Cardiac ventricle fibroblast (primary cell): ENCODE measurements around a stretch of chr22.

GRCh38 chr22:46377170-46377771 is 41.8 kb downstream of the TRMU start:
- RAMPAGE, long total RNA = no peak

DNA sequence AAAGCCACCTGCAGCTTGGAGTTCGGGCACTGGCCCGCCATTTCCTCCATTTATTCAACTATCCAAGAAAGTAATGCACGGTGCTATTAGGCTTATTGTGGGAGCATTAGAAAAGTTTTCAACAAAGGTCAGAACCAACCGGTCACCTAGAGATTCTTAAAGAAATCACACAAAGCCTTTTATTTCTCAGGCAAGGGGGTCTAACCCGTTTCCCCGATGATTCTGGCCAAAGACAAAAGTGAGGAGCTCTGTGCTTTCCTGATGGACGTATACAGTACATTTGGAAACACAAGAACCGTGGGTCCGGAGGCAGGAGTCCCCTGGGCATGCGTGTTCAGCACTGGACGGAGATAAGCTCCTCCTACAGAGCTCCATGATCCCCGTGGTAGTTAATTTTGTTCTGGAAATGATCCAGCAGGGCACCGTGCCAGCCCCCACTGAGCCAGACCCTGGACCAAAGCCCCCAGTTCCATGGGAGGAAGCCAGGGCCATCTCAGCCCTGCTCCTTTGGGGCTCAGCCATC is 83.2 kb downstream of the TRMU start:
- RAMPAGE, long total RNA = no peak

DNA sequence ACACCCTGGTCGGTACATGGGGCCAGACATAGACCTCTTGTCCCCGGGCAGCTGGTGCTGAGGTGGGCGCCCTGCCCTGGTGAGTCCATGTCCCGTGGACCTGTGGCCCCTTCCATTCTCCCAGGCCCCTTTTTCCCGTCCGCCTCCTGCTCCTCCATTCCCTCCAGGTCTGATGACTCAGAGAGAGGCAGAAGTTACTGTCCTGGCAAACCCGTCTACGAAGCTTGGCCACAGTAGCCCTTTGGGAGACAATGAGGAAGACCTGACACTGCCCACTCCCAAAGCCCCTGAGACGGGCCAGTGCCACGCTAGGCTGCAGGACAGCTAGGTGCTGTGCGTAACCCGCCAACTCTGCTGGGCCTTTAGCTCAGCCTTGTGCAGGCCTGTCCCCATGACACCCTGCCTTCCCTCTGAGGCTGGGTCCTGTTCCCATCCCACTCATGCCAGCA is 11.4 kb downstream of the CELSR1 start:
- RAMPAGE, long total RNA = no peak

- RAMPAGE, long total RNA = no peak
Observed at GRCh38 chr22:46547185-46547798, 9.9 kb upstream of the CELSR1 start.

DNA sequence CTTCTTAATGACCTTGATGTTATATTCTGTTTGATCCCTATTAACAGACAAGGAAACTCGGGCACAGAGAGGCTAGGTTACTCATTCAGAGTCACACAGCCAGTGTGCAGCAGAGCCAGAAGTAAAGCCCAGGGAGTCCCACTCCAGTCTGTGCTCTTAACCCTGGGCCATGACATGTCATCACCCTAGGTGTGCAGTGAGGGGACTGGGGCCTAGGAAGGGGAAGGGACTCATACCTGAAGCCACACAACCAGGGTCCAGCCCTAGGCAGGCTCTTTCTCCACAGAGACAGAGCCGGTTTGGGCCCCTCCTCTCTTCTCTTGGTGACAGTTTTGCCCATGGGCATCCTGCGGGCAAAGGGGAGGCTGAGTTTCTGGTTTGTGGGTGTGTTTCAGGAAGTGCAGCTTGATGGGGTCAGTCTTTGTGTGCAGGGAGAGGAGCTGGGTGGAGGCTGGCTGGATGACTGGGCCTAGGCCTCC is 23.1 kb upstream of the CELSR1 start:
- RAMPAGE, long total RNA = no peak

DNA sequence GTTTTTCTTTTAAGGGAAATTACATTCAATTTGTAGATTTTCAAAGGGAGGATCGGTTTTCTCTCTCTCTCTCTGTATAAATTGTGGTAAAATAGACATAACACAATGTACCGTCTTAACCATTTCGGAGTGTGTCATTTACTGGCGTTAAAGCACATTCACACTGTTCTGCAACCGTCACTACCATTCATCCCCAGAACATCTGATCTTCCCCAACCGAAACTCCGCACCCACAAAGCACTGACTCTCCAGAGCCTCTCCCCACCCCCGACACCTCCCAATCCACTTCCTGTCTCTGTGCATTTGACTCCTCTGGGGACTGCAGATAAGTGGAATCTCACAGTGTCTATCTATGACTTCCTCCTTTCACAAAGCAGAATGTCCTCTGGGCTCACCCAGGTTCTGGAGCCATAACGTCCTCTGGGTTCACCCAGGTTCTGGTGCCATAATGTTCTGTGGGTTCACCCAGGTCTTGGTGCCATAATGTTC is 15.8 kb upstream of the GRAMD4 start:
- RAMPAGE, long total RNA = no peak

DNA sequence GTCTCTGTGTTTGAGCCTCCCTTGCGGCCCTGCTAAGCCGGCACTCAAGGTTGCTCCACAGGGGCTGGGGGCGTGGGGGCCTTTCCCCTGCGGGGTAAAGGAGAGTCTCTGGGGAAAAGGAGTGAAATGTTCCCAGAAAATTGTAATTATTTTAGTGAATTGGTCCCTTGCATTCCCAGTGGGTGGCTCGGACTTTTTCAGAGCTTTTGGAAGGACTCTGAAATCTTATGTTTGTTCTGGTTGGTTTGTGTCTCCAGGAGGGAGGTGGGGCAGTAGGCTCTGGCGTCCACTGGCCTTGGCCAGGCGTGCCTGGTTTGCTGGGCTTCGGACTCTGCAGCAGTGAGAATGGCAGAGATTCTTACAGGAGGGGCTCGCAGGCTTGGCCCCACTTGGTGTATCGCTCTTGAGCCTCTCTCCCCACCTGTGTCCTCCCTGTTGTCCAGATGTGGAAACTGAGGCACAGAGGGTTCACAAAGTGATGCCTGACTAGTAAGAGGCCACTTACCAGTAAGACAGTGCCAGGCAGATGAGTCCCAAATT is 18.0 kb downstream of the GRAMD4 start:
- RAMPAGE, long total RNA = no peak

DNA sequence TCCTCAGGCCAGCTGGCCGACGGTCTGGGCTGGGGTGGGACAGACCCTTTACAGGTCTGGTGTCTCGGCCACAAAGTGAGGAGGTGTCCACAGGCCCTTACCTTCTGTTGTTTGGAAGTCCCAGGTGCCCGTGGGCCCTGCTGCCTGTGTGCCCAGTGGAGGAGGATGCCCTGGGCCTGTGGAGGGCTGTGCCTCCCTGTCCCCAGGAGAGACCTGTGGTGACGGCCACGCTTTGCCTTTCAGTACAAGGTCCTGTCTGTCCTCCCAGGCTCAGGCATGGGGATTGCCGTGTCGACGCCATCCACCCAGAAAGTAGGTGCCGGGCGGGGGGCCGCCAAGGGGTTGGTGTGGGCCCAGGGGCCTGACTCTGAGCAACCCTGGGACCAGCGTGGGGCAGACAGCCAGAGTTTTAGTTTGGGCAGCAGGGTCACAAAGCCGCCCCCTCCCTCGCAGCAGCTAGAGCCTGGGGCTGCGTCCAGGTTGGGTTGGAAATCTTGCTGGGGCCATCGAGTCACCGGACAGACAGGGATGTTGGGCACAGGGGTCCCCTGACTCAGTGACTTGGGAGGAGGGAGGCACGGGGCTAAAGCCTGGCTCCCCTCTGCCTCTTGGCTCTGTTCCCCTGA is 56.3 kb downstream of the GRAMD4 start:
- RAMPAGE, long total RNA = no peak

- RAMPAGE, long total RNA = no peak
Observed at GRCh38 chr22:46742817-46743286, 4.8 kb upstream of the CERK start.

GRCh38 chr22:46940456-46941081 is 178.1 kb downstream of the TBC1D22A start:
- RAMPAGE, long total RNA = no peak

- RAMPAGE, long total RNA = no peak
Observed at GRCh38 chr22:46971176-46971919, 208.9 kb downstream of the TBC1D22A start.

DNA sequence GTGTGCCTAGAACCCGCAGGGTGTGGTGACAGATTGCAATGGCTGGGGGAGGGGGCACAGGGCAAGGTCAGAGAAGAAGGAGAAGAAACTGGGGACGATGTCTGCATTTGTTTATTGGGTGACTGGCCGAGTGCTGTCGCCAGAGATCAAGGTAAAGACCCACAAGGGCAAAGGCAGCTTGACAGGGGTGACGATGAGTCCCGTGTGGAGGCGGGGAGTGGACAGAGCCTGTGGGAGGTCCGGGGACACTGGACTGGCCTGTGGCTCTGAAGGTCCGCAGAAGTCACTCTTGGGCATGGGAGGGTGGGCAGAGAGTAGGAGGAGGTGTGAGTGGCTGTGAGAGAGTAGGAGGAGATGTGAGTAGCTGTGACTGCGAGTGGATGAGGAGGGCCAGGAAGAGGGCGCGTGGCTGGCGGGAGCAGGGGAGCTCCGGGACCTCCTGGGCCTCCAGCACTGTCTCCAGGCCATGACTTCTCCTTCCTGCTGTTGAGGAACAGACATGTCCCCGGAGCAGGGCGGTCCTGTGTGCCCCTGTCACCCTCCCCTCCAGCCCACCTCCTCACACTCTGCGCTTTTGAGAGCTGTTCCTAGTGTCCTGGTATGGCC is 391.3 kb downstream of the TBC1D22A start:
- RAMPAGE, long total RNA = no peak

DNA sequence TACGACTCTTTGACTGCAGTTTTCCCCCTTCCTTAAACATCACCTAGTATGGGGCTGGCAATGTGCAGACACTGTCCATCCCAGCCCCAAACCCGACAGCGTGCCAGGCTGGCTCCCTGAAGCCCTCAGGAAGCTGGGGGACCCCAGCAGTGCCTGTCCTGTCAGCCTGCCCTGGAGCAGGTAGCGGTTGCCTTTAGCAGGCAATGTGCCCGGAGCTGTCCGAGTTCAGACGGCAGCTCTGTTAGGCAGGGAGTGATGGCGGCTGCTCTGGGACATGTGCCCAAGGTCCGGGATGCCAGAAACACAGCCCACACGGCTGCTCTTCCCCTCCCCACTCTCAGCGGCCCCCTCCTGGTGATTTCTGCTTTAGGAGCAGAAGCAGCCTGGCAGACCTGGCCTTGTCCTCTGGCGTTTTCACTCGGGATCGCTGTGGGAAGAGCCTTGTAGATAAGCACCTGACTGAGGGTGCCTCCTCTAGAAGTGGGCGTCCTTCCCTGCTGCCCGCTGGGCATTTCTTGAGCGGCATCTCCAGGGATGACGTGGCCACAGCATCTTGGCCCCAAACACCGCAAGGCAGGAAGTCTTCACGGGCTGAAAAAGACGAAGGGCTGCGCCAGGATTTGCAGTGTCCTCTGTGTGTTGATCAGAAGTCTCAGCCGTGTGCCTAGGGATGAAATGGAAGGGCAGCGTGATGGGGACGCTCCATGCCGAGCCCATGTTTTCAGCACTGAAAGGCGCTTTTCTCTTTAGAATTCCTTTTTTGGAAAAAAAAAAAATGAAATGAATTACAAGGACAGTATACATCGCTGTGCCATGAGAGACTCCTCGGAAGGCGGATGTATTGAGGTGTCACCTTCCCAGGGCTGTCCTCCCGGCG is 392.2 kb downstream of the TBC1D22A start:
- RAMPAGE, long total RNA = no peak

- RAMPAGE, long total RNA = no peak
Observed at GRCh38 chr22:47198892-47199794, 436.7 kb downstream of the TBC1D22A start.

GRCh38 chr22:48263558-48263757 is 225.9 kb upstream of the TAFA5 start:
- RAMPAGE, long total RNA = no peak

GRCh38 chr22:48357150-48357631 is 132.2 kb upstream of the TAFA5 start:
- RAMPAGE, long total RNA = no peak

DNA sequence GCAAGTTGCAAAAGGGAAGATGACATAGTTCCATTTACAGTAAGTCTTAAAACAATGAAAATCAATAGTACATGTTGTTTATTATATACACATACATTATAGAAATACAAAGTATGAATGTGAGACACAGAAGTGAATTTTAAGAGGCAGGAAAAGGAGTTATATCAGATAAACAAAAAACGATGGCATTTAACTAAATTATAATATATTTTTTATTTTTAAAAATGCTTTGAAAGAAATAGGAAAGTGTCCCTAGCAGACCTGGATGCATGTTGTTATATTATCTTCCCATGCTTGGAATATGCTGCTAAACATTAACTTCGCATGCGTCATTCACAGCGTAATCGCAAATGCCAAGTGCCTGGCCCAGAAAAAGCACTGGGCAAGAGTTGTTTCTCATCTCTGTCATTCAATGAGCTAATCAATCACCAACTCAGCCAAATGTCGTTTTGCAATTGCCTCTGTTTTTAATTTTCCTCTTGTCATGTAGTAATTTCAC is 83.7 kb upstream of the TAFA5 start:
- RAMPAGE, long total RNA = no peak

GRCh38 chr22:48536651-48537728 is 47.6 kb downstream of the TAFA5 start:
- RAMPAGE, long total RNA = no peak

DNA sequence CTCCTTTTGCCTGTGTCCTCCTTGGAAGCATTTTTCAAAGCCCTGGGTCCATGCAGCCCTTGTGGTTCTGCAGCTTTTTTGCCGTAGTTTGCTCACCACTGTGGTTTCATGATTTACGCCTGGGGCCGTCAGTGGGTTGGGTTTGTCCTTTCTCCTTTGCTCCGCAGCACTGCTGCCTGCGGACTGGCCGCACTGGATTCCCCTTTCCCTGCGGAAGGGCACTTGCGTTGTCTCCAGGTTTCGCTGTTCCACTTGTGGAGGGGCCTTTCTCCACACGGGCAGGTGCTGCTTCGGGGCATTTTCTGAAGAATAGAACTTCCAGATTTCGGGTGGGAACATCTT is 77.4 kb downstream of the TAFA5 start:
- RAMPAGE, long total RNA = no peak

- RAMPAGE, long total RNA = no peak
Observed at GRCh38 chr22:48675958-48676379, 186.6 kb downstream of the TAFA5 start.